Cerebellum (tissue), 5 donors: ENCODE data around the genes XXYLT1 and TNK2.

DNA sequence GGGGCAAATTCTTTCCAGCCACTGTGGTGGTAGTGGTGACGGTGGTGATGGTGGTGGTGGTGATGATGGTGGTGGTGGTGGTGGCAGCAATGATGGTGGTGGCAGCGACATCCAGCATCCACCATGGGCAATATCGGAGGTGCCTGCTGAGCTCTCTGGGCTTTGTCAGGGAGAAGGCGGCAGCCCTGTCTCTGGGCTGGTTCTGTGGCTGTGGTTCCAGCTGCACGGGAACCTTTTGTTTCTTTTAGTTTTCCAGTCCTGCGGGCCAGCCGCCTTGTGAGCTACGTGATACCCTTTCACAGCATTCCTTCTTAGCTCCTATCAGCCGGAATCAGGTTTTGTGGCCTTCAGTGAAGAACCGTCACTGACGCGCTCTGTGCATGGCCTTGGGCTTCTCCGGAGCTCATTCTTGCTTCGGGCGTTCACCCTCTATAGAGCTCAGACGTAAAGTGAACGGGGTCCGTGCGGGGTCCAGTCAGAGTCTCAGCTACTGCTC, 166.5 kb downstream of the FAM43A start:
- PRO-cap, 3 experiments = no peak in any of the 3 experiments
- RAMPAGE, long total RNA = no peak

DNA sequence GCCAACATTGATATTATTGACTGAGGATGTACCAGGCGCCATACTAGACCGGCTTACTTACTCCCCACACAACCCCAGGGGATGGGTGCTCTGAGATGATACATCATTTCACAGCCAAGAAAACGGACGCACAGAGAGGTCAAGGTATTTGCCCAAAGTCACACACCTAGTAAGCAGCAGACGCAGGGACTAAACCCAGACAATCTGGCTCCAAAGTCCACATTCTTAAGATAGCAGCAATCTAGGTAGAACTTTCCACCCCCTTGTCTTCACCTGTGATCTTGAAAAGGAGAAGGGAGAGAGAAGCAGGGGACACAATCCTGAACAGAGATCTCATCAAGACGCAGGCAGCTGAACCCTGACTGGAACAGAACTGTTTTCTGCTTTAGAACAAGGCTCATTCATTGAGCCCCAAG, 200.6 kb downstream of the XXYLT1 start:
- PRO-cap, 3 experiments = no peak in any of the 3 experiments
- RAMPAGE, long total RNA = no peak

DNA sequence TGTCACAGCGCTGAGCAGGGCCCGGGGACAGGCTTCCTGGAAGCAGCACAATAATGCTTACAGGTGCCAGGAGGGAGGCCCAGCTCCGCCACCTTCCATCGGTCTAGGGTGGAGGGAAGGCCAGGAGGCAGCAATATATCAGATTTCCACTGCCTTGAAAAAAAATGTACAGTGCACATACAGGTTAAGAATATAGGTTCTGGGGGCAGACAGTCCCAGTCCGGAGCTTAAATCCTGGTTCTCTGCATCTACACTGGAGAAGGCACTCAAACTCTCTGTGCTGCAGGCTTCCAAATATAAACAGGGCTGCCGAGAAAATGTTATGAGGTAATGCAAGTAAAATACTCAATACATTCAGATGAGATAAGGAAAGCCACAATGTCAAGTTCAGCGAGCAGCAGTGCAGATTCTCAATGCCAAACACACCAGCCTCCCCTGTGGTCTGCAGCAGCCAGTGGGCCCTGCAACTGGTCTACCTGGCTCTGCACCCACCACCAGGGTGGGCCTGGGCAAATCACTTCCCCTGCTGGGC, 189.5 kb downstream of the XXYLT1 start:
- PRO-cap, 3 experiments = no peak in any of the 3 experiments
- RAMPAGE, long total RNA = no peak

- PRO-cap, 3 experiments = no peak in any of the 3 experiments
- RAMPAGE, long total RNA = no peak
Observed at GRCh38 chr3:195087385-195087769, 183.6 kb downstream of the XXYLT1 start.

GRCh38 chr3:195160278-195161061, 110.5 kb downstream of the XXYLT1 start:
- PRO-cap, 3 experiments = no peak in any of the 3 experiments
- RAMPAGE, long total RNA = no peak

DNA sequence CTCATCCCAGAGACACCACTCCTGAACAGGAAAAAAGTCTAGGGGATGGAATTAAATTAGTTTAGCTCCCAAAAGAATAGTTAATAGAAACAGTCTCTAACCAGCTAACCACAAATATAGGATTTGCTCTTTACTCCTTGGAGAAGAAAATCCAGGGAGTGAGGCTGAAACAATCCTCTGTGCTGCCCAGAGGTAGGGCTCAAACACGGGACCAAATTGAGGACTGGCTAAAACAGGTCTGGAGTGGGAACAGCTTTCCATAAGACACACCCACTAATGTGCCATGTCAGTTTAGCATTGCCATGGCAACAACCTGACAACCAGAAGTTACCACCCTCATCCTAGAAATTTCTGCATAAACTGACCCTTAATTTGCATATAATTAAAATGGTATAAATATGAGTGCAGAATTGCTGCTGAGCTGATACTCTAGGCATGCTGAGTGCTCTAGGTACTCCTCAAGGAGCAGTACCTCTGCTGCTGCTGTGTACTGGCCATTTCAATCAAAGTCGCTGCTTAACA, 82.8 kb downstream of the XXYLT1 start:
- PRO-cap, 3 experiments = no peak in any of the 3 experiments
- RAMPAGE, long total RNA = no peak

- PRO-cap, 3 experiments = peak in 1 of 3 experiments; most common plus-strand start chr3:195271262 (in 1); most common minus-strand start chr3:195271134 (in 1)
- RAMPAGE, long total RNA = no peak
Observed at GRCh38 chr3:195271008-195272011, at the start of gene XXYLT1. Gene XXYLT1, minus strand, starts transcription at chr3:195271159.

DNA sequence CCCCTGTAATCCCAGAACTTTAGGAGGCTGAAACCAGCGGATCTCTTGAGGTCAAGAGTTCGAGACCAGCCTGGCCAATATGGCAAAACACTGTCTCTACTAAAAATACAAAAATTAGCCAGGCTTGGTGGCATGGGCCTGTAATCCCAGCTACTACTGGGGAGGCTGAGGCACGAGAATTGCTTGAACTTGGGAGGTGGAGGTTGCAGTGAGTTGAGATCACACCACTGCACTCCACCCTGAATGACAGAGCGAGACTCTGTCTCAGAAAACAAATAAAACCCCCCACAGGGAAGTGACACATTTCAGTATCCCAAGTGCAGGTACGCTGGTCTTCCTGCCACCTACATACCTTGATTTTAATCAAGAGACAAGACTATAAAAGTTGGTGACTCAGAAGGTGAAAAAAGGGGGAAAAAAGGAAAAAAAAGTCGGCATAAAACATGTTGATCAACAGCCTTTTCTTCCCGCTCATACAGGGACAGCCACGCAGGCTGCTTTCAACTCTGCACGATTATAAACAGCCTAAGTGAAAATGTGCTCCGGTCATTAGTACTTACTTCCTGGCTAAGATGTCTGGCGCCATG, 18.8 kb downstream of the PPP1R2 start:
- PRO-cap, 3 experiments = no peak in any of the 3 experiments
- RAMPAGE, long total RNA = no peak

DNA sequence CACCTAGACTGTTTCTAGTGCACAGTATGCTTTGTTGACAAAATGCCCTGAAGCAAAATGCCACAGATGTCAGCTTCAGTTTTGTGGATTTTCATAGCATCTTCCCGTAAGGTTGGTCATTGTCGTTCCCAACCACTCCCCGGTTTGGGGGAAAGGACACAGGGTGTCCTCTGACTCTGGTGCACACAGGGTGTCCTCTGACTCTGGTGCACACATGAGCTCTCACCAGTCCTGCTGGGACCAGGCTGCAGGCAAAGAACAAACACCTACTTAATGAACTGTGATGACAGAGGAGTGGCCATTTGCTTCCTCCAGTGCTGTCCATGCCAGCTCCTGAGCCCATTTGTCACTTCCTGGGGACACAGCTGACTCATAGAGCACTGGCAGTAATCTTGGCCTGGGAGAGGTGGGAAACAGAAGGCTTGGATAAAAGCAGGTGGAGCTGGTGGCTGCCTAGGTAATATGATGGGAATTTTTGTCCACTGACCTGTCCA, 16.8 kb upstream of the PPP1R2 start:
- PRO-cap, 3 experiments = no peak in any of the 3 experiments
- RAMPAGE, long total RNA = no peak

- PRO-cap, 3 experiments = no peak in any of the 3 experiments
- RAMPAGE, long total RNA = no peak
Observed at GRCh38 chr3:195687204-195687964, 33.4 kb upstream of the MUC20 start.

GRCh38 chr3:195698526-195699612, 21.9 kb upstream of the MUC20 start:
- PRO-cap, 3 experiments = no peak in any of the 3 experiments
- RAMPAGE, long total RNA = no peak

- PRO-cap, 3 experiments = no peak in any of the 3 experiments
- RAMPAGE, long total RNA = no peak
Observed at GRCh38 chr3:195803797-195804962, 7.5 kb downstream of the MUC4 start.

- PRO-cap, 3 experiments = no peak in any of the 3 experiments
- RAMPAGE, long total RNA = no peak
Observed at GRCh38 chr3:195848843-195849559, 37.3 kb upstream of the MUC4 start.

DNA sequence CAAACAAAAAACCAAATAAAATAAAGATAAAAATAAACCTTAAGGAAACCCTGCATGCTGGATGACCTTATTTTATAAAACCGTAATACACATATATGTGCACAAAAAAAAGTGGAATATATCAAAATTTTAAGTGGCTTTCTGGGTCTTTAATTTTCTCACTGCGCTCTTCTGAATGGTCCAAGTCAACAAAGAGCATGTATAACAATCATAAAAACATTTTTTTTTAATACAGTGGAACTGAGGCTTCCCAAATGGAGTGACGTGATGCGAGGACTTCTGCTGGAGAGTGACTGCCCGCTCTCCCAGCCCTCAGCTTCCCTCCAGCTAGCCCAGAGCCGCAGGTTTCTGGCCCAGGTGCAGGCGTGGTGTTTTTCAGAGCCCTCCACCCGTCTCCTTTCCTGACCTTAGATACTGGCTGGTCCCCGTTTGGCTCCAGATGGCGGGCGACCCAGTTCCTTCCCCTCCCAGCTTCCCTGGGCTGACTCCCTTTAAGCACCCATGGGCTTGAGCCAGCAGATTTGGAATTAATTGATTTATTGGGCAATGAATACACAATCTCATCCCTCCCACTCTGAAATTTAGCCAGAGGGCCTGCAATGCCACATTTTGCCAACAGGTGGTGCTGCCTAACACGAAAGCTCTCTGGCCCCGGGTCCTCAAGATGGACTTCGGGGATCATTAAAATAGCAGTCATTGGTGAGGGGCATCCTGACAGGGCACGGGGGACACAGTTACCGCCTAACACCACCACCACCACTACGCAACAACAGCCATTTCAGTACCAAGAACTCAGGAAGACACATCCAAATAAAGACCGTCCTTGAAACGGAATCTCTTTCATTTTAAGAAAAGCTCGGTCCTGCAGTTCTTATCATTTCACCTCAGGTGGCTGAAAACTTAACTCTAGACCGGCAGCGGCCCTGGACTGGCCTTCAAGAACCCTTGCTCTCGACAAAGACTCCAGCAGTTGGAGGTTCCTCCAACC, 47.4 kb upstream of the MUC4 start:
- PRO-cap, 3 experiments = no peak in any of the 3 experiments
- RAMPAGE, long total RNA = no peak

GRCh38 chr3:195863054-195864157, 44.9 kb downstream of the TNK2 start:
- PRO-cap, 3 experiments = no peak in any of the 3 experiments
- RAMPAGE, long total RNA = no peak

DNA sequence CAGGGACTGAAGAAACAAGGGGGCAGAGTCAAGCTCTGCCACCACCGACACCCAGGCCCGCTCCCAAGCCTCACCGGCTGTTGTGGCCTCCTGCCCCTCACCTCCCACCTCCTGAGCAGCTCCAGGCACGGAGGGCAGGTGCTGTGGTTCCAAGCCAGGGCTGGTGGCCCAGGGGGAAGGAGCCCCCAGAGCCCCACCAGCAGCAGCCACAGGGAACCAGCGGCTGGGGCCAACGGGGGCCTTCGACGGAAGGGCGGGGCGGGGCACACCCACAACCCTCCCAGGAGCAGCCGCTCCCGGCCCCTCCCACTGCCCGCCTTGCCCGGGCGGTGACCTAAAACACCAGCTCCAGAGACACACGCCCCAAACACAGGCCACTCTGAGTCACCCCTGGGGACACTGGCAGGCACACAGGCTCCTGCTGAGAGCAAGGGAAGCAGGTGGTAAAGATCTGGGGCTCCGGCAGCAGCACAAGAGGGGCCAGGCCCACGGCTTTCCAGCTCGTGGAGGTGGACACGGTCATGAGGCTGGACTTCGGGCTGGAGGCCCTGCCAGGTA, 31.8 kb downstream of the TNK2 start:
- PRO-cap, 3 experiments = no peak in any of the 3 experiments
- RAMPAGE, long total RNA = no peak

- PRO-cap, 3 experiments = no peak in any of the 3 experiments
- RAMPAGE, long total RNA = no peak
Observed at GRCh38 chr3:195892017-195892516, 16.3 kb downstream of the TNK2 start.

- PRO-cap, 3 experiments = no peak in any of the 3 experiments
- RAMPAGE, long total RNA = no peak
Observed at GRCh38 chr3:195893660-195894155, 14.6 kb downstream of the TNK2 start.

GRCh38 chr3:195907600-195908758, at the start of gene TNK2:
Gene TNK2, minus strand, starts transcription at chr3:195908551.
- PRO-cap, 3 experiments = peak in 1 of 3 experiments; most common plus-strand start chr3:195908510 (in 1)
- RAMPAGE, long total RNA = no peak

DNA sequence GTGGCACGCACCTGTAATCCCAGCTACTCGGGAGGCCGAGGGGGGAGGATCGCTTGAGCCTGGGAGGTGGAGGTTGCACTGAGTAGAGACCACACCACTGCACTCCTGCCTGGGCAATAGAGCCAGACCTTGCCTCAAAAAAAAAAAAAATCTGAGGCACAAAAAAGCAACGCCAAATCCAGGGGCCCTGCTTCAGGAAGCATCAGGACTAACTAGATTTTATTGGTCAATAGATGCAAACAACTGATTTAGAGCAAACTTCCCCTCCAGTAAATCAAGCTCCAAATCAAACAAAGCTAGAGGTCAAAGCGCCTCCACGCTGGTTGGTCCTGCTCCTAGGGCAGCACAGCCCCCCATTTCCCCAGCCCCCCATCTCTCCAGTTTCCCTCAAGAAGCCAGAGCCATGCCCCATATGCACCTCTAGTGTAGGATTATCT, 3.0 kb upstream of the TNK2 start:
- PRO-cap, 3 experiments = no peak in any of the 3 experiments
- RAMPAGE, long total RNA = no peak